Ovary (tissue), 7 donors: ENCODE results near the genes ZNF503 and LRMDA.

GRCh38 chr10:74237911-74238300 lies 86.9 kb downstream of the ADK start:
- PRO-cap, 7 experiments: no peak in any of the 7 experiments
- RAMPAGE, long total RNA, 2 experiments: no peak in any of the 2 experiments

DNA sequence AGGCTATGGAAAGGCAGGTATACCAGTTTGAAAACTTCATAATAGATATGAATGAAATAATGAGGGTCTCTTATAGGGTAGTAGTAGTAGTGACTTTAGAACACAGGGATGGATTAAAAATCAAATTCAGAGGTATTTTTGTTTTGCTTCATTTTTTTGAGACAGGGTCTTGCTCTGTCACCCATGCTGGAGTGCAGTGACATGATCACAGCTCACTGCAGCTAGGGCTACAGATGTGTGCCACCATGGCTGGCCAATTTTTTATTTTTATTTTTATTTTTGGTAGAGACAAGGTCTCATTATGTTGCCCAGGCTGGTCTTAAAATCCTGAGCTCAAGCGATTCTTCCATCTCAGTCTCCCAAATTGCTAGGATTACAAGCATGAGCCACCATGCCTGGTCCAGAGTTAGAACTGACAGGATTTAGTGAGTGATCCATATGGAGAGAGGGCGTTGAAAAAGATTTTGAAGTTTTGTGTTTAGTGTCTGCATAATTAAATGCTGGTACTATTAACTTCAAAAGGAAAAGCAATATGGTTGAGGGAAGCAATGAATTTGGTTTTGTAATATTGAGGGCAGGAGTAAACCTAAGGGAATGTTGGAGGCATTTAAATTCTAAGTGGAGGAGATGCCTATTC lies 99.7 kb downstream of the ADK start:
- PRO-cap, 7 experiments: no peak in any of the 7 experiments
- RAMPAGE, long total RNA, 2 experiments: no peak in any of the 2 experiments

DNA sequence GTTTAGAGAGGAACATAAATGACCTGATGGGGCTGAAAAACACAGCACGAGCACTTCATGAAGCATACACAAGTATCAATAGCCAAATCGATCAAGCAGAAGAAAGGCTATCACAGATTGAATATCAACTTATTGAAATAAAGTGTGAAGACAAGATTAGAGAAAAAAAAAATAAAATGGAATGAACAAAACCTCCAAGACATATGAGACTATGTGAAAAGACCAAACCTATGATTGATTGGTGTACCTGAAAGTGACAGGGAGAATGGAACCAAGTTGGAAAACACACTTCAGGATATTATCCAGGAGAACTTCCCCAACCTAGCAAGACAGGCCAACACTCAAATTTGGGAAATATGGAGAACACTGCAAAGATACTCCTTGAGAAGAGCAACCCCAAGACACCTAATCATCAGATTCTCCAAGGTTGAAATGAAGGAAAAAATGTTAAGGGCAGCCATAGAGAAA lies 197.7 kb downstream of the ADK start:
- PRO-cap, 7 experiments: no peak in any of the 7 experiments
- RAMPAGE, long total RNA, 2 experiments: no peak in any of the 2 experiments

GRCh38 chr10:74585201-74586595 lies 240.7 kb upstream of the KAT6B start:
- PRO-cap, 7 experiments: peak in 1 of 7 experiments; most common minus-strand start chr10:74585980 (in 1)
- RAMPAGE, long total RNA, 2 experiments: no peak in any of the 2 experiments

DNA sequence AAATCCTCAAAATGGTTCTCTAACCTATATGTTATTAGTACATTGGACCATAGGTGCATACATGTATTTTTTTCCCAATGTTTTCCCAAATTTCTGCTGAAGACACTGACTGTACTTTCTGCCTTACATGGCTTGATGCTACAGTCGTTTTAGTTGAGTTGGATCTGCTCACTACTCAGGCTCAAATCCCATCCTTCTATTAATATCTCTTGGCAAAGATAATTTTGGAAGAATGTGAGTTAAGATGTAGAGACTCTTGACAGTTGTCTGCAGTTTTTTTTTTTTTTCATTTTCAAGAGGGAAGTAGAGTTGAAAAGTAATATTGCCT lies 239.0 kb upstream of the KAT6B start:
- PRO-cap, 7 experiments: peak in 2 of 7 experiments; most common minus-strand start position 151 of the sequence (in 2)
- RAMPAGE, long total RNA, 2 experiments: no peak in any of the 2 experiments

- PRO-cap, 7 experiments: no peak in any of the 7 experiments
- RAMPAGE, long total RNA, 2 experiments: no peak in any of the 2 experiments
Measured at GRCh38 chr10:74889388-74889998, 63.1 kb downstream of the KAT6B start.

- PRO-cap, 7 experiments: no peak in any of the 7 experiments
- RAMPAGE, long total RNA, 2 experiments: no peak in any of the 2 experiments
Measured at GRCh38 chr10:75007631-75008340, 65.7 kb downstream of the DUSP29 start.

DNA sequence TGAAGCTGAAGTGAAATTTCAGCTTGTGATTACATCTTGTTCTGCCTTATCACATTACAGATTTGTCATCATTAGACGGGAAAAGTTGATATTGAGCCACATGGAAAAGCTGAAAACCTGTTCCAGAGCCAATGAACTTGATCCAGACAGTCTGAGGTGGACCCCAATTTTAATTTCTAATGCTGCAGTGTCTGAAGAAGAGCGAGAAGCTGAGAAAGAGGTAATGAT lies 52.5 kb downstream of the DUSP29 start:
- PRO-cap, 7 experiments: no peak in any of the 7 experiments
- RAMPAGE, long total RNA, 2 experiments: no peak in any of the 2 experiments

GRCh38 chr10:75043391-75044262 lies 29.8 kb downstream of the DUSP29 start:
- PRO-cap, 7 experiments: peak in 3 of 7 experiments; most common minus-strand start chr10:75043990 (in 3)
- RAMPAGE, long total RNA, 2 experiments: no peak in any of the 2 experiments

GRCh38 chr10:75112381-75112724 lies 897 bp downstream of the SAMD8 start:
- PRO-cap, 7 experiments: peak in 5 of 7 experiments; most common plus-strand start chr10:75112553 (in 1); most common minus-strand start chr10:75112481 (in 5)
- RAMPAGE, long total RNA, 2 experiments: no peak in any of the 2 experiments

- PRO-cap, 7 experiments: no peak in any of the 7 experiments
- RAMPAGE, long total RNA, 2 experiments: no peak in any of the 2 experiments
Measured at GRCh38 chr10:75201616-75202514, 8.7 kb upstream of the VDAC2 start.

- PRO-cap, 7 experiments: no peak in any of the 7 experiments
- RAMPAGE, long total RNA, 2 experiments: no peak in any of the 2 experiments
Measured at GRCh38 chr10:75262601-75263107, 26.9 kb upstream of the COMTD1 start.

- PRO-cap, 7 experiments: no peak in any of the 7 experiments
- RAMPAGE, long total RNA, 2 experiments: no peak in any of the 2 experiments
Measured at GRCh38 chr10:75263686-75264273, 28.0 kb upstream of the COMTD1 start.

GRCh38 chr10:75295260-75295879 lies 59.6 kb upstream of the COMTD1 start:
- PRO-cap, 7 experiments: peak in 7 of 7 experiments; most common plus-strand start chr10:75295399 (in 7); most common minus-strand start chr10:75295353 (in 6)
- RAMPAGE, long total RNA, 2 experiments: no peak in any of the 2 experiments

DNA sequence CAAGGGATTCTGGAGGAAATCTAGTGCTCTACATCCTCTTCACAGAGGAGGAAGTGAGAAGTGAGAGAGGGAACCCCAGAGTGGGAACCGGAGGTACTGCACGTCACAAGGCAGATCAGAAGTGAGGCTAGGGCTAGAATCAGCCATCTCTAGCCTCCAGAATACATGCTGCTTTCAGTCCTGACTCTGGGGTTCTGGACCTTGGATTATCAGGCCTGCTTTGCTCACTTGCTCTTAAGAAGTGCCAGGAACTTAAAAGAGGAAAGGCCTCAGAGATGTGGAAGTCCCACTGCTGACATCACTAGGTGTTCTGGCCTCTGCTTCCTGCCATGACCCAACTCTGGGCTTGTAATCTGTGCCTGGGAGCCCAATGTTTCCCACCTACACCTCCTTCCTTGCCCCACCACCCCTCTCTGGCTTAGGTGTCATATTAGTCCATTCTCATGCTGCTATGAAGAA lies 25.6 kb downstream of the ZNF503 start:
- PRO-cap, 7 experiments: no peak in any of the 7 experiments
- RAMPAGE, long total RNA, 2 experiments: no peak in any of the 2 experiments

DNA sequence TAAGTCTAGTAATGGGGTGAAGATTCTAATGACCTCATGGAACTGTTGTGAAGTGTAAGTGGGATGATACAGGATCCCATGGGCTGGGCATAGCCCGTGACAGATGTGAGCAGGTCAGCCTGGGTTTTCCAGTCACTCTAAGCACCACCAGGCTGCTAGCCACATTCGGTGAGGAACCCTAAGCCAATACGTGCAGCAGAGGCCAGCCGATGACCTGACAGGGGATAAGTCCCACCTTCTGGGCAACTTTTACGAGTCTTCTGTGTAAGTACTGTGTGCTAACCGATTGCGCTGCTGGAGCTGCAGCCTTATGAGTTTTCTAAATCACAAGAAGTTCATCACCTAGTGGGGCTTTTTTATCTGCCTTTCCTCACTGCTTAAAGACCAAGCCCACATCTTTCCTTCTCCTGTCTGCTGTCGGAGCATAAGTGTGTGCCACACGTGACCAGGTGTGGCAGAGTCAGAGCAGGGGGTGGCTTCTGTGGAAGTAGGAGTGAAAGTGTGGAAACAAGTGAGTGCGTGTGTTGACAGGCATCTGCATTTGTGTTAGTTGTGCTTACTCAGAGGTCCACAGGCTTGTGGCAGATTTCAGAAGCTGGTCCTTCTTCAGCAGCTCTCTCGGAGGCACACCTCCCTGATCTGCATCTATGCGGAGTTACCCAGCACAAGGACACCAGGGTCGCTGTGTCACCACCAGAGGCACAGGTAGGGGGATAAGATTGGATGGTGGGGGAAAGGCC lies 7.1 kb downstream of the ZNF503 start:
- PRO-cap, 7 experiments: no peak in any of the 7 experiments
- RAMPAGE, long total RNA, 2 experiments: no peak in any of the 2 experiments

DNA sequence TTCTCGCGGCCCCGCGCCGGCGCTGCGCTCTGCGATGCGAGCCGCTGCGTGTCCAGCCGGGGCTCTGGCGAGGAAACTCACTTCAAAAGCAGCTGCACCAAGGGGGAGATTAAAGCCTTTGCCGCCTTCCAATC lies at the start of gene ZNF503:
Gene ZNF503, minus strand, starts transcription at position 66 of the 134 bp plus-strand sequence.
- PRO-cap, 7 experiments: peak in 7 of 7 experiments; most common minus-strand start position 66 of the sequence (in 7)
- RAMPAGE, long total RNA, 2 experiments: no peak in any of the 2 experiments

DNA sequence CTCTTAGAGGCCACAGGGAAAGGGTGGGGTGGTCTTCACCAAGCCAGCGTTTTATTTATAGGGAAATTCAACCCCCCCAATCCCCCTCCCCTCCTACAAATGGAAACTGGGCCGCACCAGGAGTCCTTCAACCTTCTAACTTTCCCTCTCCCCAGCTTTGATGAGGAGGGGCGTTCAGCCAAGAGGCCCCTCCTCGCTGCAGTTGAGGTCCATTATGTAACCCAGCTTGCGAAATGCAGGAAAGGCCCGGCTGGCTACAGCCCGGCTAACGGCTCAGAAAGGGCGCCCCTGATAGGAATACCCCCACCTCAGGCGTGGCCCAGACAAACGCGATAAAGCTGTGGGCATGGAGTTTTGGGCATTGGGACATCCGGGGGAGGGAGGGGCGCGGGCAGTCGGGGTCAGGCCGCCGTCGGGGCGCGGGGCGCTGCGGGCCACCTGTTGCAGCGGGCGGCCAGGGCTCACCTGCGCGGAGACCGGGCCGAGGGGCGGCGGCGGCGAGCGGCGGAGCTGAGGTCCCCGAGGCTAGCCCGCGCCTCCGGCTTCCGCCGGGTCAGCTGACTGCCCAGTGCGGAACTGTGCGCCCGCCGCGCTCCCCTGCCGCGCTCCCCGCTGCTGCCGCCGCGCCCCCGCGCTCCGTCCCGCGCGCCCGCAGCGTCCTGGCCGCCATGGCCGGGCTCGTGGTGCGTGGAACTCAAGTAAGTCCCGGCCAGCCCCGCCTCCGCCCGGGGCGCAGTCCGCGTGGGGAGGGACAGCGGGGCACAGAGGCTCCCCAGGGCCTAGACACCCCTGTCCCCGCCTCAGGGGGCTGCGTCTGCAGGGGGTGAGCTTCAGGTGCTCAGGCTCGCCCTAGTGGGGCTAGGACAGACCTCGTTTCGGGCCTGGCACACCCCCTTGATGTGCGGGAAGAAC lies at the start of gene LRMDA:
Gene LRMDA, plus strand, starts transcription at position 568 of the 912 bp plus-strand sequence.
- PRO-cap, 7 experiments: peak in 7 of 7 experiments; most common plus-strand start position 241 of the sequence (in 6); most common minus-strand start position 159 of the sequence (in 7)
- RAMPAGE, long total RNA, 2 experiments: start-site peak on the minus strand in 1 of 2 experiments, centred at position 527 of the sequence, 6 reads per replicate

DNA sequence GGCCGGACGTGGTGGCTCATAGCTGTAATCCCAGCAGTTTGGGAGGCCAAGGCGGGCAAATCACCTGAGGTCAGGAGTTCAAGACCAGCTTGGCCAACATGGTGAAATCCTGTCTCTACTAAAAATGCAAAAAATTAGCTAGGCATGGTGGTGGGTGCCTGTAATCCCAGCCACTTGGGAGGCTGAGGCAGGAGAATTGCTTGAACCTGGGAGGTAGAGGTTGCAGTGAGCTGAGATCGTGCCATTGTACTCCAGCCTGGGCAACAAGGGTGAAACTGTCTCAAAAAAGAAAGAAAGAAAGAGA lies 9.3 kb downstream of the LRMDA start:
- PRO-cap, 7 experiments: no peak in any of the 7 experiments
- RAMPAGE, long total RNA, 2 experiments: no peak in any of the 2 experiments

GRCh38 chr10:75464069-75464406 lies 32.6 kb downstream of the LRMDA start:
- PRO-cap, 7 experiments: no peak in any of the 7 experiments
- RAMPAGE, long total RNA, 2 experiments: no peak in any of the 2 experiments